Cardiac atrium fibroblast (primary cell): Measurements from ENCODE around the genes PLCXD1 and P2RY8.

- RAMPAGE, long total RNA = no peak
Measured at GRCh38 chrX:274910-275721, 6.1 kb upstream of the PLCXD1 start.

DNA sequence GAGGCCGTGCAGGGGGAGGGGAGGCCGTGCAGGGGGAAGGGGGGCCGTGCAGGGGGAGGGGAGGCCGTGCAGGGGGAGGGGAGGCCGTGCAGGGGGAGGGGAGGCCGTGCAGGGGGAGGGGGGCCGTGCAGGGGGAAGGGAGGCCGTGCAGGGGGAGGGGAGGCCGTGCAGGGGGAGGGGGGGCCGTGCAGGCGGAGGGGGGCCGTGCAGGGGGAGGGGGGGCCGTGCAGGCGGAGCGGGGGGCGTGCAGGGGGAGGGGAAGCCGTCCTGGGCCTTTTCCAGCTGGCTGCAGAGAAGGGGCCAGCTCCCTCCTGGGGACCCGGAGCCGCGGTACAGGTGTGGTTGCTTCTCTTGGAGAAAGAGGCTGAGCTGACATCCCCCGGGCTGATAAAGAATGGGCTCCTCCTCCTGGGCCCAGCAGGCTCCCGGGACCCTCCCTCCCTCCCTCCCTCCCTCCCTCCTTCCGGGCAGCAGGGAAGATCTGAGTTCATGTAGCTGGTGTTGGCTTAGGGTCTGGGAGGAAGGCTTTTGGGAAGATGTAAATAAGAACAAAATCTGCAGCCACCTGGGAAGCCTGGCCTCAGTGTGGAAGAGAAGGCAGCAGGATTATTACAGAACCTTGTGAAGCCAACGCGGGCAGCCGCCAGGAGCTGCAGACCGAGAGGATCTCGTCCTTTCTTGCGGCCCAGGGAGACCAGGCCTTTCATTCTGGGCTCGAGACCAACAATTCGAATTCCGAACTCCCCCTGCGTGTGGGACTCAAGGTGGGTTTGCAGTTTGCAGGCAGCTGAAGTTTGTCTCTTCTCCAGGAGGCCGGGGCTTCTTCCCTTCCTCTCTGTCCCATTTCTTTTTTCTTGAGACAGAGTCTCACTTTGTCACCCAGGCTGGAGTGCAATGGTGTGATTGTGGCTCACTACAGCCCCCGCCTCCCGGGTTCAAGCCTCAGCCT is at the start of gene PLCXD1:
TSS of gene PLCXD1 (plus strand) at position 461 of the 949 bp plus-strand sequence.
- RAMPAGE, long total RNA = no peak

DNA sequence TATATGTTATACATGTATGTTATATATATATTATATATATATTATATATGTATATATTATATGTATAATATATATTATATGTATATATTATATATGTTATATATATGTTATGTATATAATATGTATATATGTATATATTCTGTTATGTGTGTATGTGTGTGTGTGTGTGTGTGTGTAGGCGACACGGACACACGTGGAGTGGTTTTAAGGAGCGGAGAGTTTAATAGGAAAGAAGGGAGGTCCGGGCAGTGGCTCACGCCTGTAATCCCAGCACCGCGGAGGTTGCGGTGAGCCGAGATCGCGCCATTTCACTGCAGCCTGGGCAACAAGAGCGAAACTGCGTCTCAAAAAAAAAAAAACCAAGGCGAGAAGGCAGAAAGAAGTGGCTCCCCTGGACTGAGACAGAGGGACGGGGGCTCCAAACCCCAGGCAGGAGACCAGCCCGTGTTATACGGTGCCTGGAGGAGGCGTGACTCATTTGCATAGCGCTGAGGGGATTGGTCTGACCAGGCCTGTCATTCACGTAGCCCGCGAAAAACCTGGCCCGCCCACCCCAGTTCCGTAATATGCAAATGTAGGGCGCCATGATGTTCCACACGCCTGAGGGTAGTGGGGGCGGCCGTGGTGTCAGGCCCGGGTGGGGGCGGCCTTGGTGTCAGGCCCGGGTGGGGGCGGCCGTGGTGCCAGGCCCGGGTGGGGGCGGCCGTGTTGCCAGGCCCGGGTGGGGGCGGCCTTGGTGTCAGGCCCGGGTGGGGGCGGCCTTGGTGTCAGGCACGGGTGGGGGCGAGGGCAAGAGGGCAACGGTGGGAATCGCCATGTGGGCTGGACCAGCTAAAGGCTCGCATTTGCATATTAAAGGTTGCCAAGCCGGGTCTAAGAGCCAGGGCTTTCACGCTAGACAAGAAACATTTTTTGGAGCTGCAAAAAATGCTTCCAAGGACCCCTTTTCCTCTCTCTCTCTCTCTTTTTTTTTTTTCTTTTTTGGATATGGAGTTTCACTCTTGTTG is 2.0 kb downstream of the PLCXD1 start:
- RAMPAGE, long total RNA = no peak

DNA sequence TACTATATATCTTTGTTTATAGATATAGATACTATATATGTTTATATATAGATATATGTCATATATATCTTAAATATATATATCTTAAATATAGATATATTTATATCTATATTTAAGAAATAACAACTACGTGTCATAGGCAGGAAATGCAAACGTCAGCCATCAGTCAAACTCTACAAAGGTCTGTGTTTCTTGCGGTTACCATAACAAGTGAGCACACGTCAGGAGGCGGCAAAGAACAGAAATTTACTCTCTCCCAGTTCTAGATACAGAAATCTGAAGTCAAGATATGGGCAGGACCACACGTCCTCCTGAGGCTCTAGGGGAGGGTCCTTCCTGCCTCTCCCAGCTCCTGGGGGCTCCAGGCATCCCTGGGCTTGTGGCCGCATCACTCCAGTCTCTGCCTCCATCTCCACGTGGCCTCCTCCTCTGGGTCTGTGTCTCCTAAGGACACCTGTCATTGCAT is 6.5 kb downstream of the PLCXD1 start:
- RAMPAGE, long total RNA = no peak

GRCh38 chrX:349284-349870 is 30.8 kb upstream of the GTPBP6 start:
- RAMPAGE, long total RNA = no peak

GRCh38 chrX:368815-369762 is 17.6 kb downstream of the PPP2R3B start:
- RAMPAGE, long total RNA = no peak

DNA sequence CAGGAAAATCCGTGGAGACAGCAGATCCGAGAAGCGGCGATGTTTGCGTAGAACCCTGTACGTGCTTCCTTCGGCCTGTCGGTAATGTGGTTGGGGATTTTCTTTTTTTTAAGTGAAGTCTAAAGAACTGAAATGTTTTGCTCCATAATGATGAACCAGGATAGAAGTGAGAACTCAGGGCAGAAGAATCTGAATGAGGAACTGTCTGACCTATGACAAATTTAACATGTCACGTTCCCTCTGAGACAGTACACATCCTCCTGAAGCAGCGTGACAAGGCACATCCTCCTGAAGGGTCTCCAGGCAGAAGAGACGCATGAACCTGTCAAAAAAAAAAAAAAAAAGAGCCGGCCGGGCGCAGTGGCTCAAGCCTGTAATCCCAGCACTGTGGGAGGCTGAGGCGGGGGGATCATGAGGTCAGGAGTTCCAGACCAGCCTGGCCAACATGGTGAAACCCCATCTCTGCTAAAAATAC is 6.2 kb downstream of the CSF2RA start:
- RAMPAGE, long total RNA = no peak

GRCh38 chrX:1389733-1390289 is 2.1 kb downstream of the SLC25A6 start:
- RAMPAGE, long total RNA = no peak

DNA sequence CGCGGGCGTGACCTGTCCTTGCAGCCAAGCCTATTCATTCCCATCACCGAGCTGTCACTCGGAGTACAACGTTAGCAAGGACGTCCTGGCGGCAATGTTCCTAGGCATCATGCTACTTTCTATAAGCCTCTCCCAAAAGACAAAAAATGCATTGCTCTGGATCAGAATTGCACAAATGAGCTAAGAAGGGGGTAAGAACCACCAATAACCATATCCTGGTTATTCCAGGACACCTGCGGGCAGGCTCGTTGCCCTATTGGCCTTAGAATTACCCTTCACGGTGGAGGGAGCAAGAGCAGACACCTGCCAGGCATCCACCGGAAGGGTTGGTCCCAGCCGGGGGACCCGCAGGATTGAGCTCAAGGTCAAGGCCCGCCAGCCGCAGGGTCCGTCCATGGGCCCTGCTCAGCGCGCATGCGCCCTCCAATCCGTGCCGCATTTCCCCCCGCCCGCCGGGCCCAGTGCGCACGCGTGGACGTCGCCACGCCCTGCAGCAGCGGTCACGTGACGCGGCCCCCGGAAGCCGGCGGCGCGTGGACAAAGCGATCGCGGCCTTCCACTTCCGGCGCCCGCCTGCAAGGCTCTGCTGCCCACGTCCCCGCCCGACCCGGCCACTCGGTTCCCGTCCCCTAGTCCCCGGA is 557 bp downstream of the SLC25A6 start:
- RAMPAGE, long total RNA = no peak

DNA sequence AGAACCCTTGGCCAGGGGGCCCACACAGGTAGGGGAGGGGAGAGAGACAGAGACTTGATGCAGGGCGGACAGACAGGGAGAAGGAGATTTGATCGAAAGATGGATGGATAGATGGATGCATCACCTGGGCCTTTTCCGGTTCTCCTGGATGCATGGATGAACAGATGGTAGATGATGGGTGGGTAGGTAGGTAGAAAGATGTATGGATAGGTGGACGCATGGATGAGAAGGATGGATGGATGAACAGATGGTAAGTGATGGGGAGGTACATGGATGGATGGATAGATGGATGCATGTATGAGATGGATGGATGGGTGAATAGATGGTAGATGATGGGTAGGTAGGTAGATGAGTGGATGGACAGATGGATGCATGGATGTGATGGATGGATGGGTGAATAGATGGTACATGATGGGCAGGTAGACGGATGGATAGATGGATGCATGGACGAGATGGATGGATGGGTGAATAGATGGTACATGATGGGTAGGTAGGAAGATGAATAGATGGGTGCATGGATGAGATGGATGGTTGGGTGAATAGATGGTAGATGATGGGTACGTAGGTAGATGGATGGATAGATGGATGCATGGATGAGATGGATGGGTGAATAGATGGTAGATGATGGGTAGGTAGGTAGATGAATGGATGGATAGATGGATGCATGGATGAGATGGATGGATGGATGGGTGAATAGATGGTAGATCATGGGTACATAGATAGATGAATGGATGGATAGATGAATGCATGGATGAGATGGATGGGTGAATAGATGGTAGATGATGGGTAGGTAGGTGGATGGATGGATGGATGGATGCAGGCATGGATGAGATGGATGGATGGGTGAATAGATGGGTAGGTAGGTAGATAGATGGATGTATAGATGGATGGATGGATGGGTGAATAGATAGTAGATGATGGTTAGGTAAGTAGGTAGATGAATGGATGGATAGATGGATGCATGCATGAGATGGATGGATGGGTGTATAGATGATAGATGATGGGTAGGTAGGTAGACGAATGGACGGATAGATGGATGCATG is 12.0 kb upstream of the SLC25A6 start:
- RAMPAGE, long total RNA = no peak

- RAMPAGE, long total RNA = no peak
Measured at GRCh38 chrX:1419082-1419678, 27.3 kb upstream of the SLC25A6 start.

- RAMPAGE, long total RNA = no peak
Measured at GRCh38 chrX:1452445-1452739, 317 bp downstream of the ASMTL start.

GRCh38 chrX:1487257-1487642 is 34.5 kb upstream of the ASMTL start:
- RAMPAGE, long total RNA = no peak

- RAMPAGE, long total RNA = no peak
Measured at GRCh38 chrX:1493907-1494623, 41.4 kb upstream of the ASMTL start.

GRCh38 chrX:1536596-1537421 is at the start of gene P2RY8:
TSS of gene P2RY8 (minus strand) at chrX:1537185.
- RAMPAGE, long total RNA = no peak

DNA sequence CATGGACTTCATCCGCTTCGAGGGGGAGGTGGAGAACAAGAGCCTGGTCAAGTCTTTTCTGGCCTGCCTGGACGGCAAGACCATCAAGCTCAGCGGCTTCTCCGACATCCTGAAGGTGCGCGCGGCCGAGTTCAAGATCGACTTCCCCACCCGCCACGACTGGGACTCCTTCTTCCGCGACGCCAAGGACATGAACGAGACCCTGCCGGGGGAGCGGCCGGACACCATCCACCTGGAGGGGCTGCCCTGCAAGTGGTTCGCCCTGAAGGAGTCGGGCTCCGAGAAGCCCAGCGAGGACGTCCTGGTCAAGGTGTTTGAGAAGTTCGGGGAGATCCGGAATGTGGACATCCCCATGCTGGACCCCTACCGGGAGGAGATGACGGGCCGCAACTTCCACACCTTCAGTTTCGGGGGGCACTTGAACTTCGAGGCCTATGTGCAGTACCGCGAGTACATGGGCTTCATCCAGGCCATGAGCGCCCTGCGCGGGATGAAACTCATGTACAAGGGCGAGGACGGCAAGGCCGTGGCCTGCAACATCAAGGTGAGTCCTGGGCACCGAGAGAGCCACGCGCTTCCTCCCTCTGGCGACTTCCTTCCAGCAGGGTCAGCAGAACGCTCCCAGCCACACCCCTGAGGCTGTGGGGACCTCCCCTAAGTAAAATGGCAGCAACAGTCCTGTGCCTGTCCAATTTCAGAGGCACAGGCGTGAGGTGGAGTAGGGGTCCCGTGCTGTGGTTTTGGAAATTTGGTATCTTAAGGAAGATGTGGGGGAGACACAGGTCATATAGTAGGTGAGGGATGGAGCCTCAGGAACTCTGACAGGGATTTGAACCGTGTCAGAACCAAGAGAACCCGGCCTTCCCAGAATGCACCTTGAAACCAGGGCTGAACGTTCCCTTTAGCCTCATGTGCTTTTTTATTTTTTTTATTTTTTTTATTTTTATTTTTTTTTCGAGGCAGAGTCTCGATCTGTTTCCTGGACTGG is 2.6 kb downstream of the AKAP17A start:
- RAMPAGE, long total RNA = no peak

- RAMPAGE, long total RNA = no peak
Measured at GRCh38 chrX:1604198-1604607, 10.7 kb upstream of the ASMT start.

- RAMPAGE, long total RNA = no peak
Measured at GRCh38 chrX:2175755-2176441, 324.9 kb downstream of the DHRSX start.

- RAMPAGE, long total RNA = no peak
Measured at GRCh38 chrX:2321377-2321875, 179.3 kb downstream of the DHRSX start.

DNA sequence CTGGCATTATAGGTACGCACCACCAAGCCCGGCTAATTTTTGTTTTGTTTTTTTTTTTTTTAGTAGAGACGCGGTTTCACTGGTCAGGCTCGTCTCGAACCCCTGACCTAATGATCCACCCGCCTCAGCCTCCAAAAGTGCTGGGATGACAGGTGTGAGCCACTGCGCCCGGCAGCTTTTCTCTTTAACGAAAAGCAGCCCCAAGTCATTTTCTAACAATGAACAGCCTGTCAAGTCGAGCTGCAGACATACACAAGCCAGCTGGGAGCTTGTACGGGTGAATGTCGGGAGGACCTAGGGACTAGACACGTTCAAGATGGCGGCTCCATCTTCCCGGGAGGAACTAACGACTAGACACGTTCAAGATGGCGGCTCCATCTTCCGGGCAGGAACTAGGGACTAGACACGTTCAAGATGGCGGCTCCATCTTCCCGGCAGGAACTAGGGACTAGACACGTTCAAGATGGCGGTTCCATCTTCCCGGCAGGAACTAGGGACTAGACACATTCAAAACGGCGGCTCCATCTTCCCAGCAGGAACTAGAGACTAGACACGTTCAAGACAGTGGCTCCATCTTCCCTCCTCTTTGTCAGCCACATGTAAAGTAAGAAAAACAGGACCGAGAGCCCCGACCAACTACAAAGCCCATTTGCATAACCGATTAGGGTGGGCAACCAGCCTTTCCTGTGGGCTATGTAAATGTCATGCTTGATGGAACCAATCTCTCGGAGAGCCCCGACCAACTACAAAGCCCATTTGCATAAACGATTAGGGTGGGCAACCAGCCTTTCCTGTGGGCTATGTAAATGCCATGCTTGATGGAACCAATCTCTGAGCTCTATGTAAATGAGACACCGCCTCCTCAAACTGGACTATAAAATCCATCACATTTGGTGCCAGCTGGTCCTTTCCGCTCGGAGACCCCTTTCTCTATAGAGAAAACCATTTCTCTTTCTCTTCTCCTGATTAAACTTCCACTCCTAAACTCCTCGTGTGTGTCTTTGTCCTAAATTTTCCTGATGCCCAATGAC is 175.6 kb downstream of the DHRSX start:
- RAMPAGE, long total RNA = no peak